Osteocyte (in vitro differentiated cells): ENCODE measurements around the gene SPACA5.

DNA sequence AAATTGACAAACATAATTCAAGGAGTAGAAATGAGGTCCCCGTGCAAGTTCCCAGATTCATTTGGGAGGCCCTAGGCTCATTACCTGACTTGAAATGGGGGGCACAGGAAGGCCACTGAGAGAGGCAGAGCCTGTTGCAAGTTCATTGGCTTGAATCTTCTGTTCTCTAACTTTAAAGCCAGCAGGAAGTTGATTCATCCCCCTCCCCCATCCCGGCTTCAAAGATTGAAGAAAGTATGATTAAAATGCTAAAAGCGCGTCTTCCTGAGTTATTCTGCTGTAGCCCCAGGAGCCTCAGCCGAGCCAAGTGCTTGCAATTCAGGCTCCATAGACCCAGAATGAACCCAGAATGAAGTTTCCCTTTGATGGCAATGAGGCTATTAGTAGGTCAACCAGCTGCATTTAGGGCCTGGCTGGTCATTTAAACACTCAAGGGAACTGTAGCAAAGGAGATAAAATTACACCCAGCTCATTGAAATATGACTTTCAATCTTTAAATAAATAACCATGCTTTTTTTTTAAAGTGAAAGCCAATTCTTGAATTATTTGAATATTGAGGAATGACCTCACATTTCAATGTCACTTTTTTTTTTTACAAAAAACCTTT is 14.8 kb downstream of the CHST7 start:
- PRO-cap = no peak

DNA sequence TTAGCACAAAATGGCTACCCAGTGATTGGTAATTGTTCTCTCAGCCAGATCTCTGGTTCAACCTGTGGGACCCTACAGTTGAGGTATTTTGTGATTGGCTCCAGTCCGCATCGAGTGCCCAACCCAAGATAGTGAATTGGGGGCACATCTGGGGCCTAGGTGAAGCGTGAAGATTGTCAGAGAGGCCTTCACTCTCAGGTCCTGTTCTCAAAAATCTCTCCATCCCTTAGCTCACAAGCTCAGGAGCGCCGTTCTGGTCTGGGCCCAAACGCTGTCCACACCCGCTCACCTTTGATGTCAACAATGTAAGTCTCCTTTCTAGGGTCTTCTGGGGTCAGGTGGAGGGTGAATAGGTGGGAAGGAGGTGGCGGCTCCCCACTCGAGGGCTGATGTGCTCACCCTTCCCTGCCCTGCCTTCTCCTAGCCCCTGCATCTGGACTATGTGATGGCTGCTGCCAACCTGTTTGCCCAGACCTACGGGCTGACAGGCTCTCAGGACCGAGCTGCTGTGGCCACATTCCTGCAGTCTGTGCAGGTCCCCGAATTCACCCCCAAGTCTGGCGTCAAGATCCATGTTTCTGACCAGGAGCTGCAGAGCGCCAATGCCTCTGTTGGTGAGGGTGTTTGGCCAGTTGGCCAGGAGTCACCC is 7.7 kb upstream of the CDK16 start:
- PRO-cap = no peak

DNA sequence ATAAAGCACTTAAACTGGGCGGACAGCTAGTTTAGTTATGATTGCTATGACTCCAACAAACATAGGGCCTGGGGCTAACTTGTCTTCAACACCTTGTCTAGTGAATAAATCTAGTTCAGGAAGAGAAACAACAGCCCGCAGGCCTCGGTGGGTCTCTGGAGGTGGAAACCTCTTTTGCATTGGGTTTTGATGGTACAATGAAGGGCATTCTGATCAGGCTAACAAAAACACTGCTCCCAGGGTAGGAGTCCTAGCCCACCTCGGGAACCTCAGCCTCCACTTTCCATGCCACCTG is 360 bp upstream of the USP11 start:
- PRO-cap = no peak

- PRO-cap = no peak
Observed at GRCh38 chrX:47380165-47380660, 9.8 kb downstream of the ZNF157 start.

GRCh38 chrX:47456138-47456749 is 26.8 kb downstream of the ZNF41 start:
- PRO-cap = no peak

- PRO-cap = no peak
Observed at GRCh38 chrX:47577250-47577860, 4.9 kb upstream of the TIMP1 start.

GRCh38 chrX:48006827-48007191 is at the start of gene SPACA5:
Gene SPACA5, plus strand, starts transcription at chrX:48006988.
- PRO-cap = no peak

GRCh38 chrX:48020830-48022121 is 14.5 kb downstream of the SPACA5 start:
- PRO-cap = bidirectional peak, plus-strand start at chrX:48021606, minus-strand start at chrX:48021286; bidirectional peak, plus-strand start at chrX:48021832, minus-strand start at chrX:48021786

DNA sequence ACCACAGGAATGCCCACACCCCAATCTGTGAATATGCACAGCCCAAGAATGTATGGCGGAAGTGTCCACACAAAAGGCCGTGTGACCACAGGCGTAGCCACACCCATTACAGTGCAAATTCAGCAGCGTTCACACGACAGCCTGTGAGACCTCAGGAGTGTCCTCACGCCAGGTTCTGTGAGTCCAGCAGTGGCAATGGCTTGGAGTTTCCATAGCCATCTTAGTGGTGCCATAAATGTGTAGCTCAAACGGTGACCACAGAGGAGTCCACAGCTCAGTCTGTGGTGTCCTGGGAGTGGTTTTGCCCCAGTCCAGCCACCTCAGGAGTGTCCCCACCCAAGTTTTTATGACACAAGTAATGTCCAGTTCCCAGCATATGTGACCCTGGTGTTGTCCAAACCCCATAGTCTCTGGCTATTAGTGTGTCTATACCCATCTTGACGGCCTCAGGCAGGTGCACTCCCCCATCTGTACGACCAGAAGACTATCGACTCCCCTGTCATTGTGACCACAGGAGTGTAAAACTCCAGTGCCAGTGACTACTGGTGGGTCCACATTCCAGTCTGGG is 11.7 kb downstream of the FTSJ1 start:
- PRO-cap = no peak

DNA sequence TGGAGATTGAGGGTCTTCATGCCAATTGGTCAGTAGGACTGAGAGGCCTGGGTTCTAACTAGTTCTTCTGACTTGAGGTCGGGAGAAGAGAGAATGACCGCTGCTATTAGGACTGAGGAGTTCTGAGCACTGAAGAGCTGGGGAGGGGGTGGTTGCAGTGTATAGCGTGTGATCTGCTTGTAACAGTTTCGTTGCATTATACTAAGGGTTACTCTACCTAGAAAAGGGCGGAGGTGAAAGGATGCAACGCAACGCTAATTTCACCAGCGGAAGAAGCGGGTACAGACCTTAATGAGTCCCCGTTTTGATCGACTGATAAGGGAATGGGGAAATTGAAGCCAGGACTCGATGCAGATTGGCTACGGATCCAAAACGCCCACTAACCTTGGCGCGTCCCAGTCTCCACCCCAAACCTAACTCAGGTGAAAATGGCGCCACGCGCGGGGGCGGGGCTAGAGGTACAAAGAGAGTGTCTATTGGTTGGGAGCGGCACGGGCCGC is 295 bp upstream of the EBP start:
- PRO-cap = bidirectional peak, plus-strand start outside the sequence, minus-strand start at position 424 of the sequence

GRCh38 chrX:48523435-48524080 is 1.9 kb downstream of the EBP start:
- PRO-cap = no peak

DNA sequence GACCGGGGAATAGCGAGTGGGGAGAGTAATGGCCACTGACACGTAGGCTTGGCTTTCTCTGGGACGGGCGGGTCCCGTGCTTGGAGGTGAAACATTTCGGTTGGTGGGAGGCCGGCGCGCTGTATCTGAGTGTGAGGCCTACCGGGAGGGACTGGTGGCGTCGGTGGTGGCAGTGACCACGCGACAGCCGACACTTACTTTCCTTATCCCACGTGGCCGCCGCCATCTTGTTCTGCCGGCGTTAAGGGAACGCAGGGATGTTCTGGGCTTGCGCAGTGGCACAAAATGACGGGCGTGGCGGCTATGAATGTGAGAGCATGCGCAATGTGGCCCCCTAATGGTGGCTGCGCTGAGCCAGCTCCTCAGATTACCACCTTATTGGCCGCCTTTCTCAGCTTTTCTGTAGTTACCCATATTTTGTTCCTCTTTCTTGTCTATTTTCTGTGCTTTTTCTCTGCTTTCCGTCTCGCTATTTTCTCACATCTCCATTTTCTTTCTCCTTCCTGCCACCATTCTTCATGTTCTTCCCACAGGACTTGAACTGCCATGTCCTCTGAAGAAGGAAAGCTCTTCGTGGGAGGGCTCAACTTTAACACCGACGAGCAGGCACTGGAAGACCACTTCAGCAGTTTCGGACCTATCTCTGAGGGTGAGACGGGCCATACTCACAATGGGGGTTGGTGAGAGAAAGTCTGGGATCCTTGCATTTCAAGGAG is 509 bp downstream of the RBM3 start:
- PRO-cap = bidirectional peak, plus-strand start at position 286 of the sequence, minus-strand start at position 156 of the sequence

DNA sequence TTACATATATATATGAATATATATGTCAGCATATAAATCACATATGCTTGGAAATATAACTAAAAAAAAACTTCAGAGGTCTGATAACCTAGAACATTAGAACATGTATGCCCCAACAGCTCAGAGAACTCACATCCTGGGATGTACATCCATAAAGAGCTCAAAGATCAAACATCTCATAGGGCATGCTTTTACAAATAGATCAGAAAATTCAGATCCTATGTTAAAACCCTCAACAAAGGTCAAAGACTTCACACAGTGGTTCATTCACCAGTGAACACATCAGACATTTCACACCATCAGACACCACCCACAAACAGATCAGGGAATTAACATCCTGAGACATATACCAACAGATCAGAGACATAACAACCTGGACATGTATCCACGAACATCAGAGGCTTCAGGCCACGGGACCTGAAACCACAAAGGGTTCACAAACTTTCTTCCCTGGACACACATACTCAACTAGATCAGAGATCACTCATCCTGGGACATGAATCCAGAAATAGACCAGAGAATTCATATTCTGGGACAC is 23.4 kb downstream of the SUV39H1 start:
- PRO-cap = no peak

- PRO-cap = bidirectional peak, plus-strand start at chrX:48801396, minus-strand start at chrX:48801372; unidirectional peak, minus-strand start at chrX:48801493; bidirectional peak, plus-strand start at chrX:48802092, minus-strand start at chrX:48801676
Observed at GRCh38 chrX:48801168-48801858, 554 bp upstream of the HDAC6 start.

GRCh38 chrX:48939155-48939770 is 18.1 kb downstream of the OTUD5 start:
- PRO-cap = no peak

DNA sequence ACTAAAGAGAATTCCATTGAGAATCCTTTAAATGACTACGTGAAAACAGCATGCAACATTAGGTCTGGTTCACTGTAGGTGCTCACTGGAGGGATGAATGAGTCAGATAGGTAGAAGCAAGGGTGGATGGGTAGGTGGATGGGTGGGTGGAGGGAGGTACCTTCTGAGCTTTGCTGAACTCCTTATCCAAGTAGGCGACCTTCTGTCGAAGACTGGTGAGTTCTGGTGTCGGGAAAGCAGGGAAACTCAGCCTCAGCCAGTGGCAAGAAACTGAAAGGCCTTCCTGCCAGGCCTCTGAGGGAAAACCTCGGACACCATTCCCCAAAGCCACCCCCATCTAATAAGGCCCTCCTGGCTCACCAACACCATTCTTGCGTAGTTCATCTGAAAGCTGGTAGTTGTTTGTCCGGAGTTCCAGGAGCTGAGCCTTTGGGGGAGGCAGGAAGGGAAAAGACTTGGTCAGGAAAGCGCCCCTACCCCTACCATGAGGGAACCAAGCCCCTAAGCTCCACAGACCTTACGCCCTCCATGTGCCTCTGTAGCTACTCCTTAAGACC is 2.9 kb downstream of the GRIPAP1 start:
- PRO-cap = no peak

DNA sequence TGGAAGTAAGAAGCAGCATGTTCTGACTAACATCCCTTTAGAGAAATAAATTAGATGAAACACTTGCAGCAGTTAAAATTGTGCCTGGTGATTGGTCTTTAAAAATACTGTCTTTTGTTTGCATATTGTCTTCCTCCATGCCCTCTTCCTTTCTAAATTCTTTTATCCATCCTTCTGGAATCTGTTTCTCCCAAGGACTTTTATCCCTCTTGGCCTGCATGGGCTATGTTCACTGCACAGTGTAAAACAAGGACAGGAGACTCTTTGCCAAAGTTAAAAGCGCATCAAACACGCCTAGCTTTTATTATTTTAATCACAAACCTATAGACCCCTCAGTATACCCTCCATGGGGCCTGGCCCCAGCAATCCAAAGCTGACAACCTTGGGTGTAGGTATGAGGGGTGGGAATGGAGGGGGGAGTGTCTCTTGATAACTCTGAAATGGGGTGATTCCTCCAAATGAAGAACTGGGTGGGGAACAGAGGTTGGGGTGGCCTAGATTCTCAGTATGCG is 14.6 kb downstream of the TFE3 start:
- PRO-cap = no peak

GRCh38 chrX:49064389-49064902 is 5.6 kb downstream of the CCDC120 start:
- PRO-cap = no peak

DNA sequence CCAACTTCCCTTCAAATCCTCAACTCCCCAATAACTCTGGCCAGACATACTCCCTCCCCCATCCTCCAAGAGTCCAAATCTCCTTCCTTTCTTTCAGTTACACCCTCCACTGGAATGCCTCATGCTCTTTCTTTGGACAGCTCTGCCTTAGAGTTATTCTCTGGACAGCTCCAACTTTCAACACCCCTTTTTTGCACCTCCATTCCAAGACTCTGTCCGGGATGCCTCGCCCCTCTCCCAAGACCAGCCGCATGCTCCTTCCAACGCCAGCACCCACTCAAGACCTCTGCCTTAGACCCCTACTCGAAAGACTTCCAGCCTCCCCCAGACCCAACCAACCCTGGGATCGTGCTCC is 298 bp downstream of the WDR45 start:
- PRO-cap = unidirectional peak, plus-strand start at position 96 of the sequence

- PRO-cap = no peak
Observed at GRCh38 chrX:49179471-49180054, 6.6 kb downstream of the PRICKLE3 start.